Pericardium fibroblast (primary cell): ENCODE measurements around a stretch of chr10.

DNA sequence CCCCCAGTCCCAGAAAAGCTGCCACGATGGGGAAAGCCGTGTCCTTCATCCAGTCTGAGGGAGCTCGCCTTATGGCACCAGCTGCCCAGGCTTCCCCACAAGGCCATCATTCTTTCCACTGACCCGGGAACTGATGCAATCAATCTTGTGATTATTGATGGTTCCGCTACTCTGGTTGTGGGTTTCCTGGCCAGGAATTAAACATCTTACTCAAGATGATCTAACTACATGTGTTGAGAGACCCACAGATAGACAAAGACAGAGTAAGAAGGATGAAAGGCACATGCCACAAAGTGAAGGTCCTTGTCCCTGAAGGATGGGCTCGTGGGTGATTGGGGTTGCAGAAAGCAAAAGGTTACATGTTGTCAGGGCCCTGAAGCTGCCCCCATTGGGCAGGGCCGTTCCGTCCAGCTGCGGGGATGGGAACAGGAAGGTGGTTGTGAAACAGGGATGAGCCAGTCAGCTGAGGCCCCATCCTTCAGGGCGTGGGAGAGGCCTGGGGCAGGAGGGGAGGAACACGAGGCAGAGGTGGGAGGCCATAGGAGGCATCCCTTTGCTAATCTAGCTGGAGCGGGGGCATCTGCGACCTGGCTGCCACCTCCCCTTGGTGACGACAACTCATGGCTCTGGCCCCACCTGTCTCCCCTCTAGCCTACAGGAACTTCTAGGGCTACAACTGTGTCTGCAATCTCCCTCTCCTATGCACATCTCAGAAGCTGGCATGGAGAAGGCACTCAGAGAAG is 127.5 kb downstream of the OAT start:
- RAMPAGE, long total RNA: no peak

GRCh38 chr10:124416614-124417315 is 2.0 kb downstream of the OAT start:
- RAMPAGE, long total RNA: no peak

GRCh38 chr10:124420206-124420752 is 1.6 kb upstream of the OAT start:
- RAMPAGE, long total RNA: no peak

- RAMPAGE, long total RNA: no peak
Observed at GRCh38 chr10:124538683-124539258, 77.1 kb downstream of the LHPP start.

DNA sequence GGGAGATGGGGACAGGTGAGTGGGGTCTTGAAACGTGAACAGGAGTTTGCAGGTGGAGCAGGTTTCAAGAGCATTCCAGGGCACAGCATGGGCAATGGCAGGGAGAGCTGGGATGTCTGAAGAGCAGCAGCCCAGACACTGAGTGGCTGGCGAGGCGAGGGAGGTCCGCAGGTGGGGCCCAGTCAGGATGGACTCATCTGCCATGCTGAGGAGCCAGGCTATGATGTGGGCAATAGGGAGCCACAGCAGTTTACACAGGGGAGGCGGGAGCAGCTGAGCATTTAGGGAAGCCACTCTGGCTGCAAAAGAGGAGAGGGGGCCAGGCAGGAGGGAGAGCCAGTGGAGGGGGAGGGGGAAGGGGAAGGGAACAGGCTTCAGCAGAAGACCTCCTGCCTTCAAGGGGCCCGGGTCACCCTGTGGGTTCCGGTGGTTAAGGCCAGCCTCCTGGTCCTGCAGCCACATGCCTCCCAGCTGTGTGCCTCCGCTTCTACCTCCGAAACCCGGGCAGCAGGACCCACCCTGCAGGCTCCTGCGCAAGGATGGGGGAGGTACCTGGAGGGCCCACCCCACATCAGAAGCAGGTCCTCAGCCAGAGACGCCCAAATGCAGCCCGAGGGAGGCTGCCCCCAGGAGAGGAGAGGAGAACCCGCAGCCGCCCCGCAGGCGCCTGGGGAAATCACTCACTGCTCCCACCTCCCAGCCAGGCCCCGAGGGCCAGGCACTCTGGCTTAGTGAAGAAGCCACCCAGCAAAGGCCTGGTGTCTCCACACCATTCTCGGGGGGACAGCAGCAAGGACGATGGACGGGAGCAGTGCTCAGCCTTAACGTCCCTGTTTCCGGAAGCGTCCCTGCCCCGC is 138.4 kb downstream of the FAM53B start:
- RAMPAGE, long total RNA: no peak

GRCh38 chr10:124612340-124613224 is 131.6 kb downstream of the FAM53B start:
- RAMPAGE, long total RNA: no peak

DNA sequence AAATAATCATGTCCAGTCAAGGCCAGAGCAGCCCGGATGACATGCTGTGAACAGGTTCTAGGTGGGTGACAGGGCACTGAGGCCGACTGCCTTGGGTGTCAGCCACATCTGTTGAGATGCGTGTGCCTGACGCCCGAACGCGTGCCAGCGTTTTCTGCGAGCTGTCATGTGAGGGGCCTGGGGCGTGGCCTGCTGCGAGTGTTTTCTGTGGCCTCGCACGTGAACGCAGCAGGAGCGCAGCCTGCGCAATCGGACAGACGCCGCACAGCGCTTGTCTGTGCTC is 118.3 kb downstream of the FAM53B start:
- RAMPAGE, long total RNA: no peak

GRCh38 chr10:124644765-124645308 is 99.3 kb downstream of the FAM53B start:
- RAMPAGE, long total RNA: no peak

- RAMPAGE, long total RNA: no peak
Observed at GRCh38 chr10:124680410-124681146, 63.6 kb downstream of the FAM53B start.

- RAMPAGE, long total RNA: no peak
Observed at GRCh38 chr10:124740377-124741252, 3.6 kb downstream of the FAM53B start.

DNA sequence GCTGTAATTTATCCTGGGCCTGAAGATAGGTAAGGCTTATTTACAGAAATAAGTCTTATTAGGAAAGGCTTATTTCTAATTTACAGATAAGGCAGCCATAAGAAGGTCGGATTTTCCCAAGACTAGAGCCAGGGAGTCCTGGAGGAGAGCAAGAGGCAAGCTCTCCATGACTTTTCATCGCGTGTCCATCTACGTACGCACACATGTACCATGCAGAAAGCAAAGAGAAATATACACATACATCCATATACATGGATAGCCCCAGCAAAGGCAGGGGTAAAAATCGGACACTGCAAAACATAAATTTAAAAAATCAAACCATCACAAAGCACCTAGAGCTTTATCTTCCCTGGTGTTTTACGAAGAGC is 25.8 kb upstream of the ZRANB1 start:
- RAMPAGE, long total RNA: no peak

GRCh38 chr10:124918182-124918854 is 23.6 kb upstream of the ZRANB1 start:
- RAMPAGE, long total RNA: no peak

DNA sequence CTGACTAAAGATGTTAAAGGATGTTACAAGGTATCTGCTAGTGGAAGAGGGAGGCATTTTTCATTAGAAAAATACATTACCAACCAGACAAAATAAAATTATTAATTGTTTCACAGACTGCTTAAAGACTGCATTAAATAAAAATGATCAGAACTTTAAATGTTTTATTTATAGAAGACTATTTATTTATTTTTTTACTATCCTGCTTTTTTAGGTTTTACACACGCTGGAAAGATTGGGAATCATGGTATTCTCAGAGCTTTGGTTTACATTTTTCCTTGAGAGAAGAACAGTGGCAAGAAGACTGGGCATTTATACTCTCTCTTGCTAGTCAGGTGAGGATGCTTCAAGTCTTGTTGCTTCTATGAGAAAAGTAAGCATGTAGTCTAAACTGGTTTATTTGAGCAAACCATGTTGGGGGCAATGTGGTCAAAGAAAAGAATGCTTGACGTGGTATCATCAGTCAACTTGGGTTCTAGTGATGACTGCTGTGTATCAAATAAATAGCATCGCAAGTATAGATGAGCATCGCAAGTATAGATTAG is 39.6 kb downstream of the ZRANB1 start:
- RAMPAGE, long total RNA: no peak

DNA sequence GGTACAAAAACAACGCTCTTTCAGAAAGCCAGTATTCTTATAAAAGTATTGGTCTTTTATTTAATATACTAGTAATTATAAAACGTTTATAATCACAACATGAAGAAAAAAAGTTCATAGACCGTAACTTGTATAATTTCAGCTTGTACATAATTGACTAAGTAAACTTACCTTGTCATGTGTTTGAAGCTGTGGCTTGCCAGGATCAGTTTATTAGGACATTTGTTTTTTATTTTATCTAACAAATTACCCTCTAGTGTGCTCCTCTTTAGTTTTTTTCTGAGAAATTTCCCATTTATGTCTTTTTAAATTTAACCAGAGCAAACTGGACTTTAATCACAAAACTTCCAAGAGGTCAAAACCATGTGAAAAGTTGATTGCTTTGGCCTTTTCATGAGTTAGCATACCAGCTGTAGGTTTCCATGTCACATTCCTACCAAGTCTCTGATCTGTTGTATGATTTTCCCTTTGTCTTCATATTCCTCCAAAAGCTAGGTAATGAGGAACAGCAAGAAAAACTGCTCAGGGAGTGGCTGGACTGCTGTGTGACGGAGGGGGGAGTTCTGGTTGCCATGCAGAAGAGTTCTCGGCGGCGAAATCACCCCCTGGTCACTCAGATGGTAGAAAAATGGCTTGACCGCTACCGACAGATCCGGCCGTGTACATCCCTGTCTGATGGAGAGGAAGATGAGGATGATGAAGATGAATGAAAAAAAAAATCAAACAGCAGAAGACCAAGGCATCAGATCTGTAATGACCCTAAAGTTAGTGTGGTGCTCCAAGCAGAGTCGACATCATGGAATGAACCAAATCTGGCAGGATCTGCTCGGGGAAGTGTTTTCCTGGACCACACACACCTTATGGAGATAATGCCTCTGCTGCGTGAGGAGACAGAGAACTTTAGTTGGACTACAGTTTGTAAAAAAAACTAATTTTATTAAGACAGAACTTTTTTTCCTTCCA is 42.6 kb downstream of the ZRANB1 start:
- RAMPAGE, long total RNA: no peak

GRCh38 chr10:125000554-125000927 is 27.3 kb downstream of the CTBP2 start:
- RAMPAGE, long total RNA: no peak

GRCh38 chr10:125016328-125017462 is 11.2 kb downstream of the CTBP2 start:
- RAMPAGE, long total RNA: no peak

DNA sequence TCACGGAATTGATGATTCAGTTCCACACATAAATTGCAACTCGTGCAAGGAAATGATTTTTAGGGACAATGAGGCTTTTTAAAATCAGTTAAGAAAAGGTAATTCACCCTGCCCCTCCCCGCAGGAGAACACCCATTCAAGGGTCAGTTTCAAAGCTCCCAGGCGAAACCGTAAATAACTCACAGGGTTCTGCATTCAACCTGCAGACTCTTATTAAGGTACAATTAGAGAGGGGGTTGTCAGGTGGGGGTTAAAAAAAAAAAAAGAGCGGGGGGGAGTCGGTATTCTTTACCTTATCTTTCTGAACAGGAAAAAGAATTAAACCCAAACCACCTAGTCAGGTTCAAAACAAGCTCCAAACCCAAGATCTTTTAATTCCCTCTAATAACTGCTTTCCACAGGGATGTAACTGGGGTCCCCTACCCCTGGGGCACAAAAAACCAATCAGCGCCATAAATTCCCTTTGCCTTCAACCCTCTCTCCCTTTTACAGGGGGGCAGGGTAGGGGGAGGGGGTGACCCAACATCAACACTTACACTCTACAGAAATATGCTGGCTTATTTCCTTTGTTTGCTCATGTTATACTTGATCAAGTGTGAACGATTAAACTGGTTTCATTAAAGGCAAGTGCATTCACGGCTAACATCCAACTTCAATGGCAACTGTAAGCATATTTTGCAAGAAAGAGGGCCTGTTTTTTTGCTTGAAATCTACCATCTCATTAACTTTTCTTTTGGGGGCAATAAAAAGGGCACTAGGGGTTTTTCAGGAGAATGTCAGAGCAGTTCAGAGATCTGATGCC is 129.5 kb upstream of the CTBP2 start:
- RAMPAGE, long total RNA: no peak

GRCh38 chr10:125344429-125345027 is 316.7 kb upstream of the CTBP2 start:
- RAMPAGE, long total RNA: no peak

DNA sequence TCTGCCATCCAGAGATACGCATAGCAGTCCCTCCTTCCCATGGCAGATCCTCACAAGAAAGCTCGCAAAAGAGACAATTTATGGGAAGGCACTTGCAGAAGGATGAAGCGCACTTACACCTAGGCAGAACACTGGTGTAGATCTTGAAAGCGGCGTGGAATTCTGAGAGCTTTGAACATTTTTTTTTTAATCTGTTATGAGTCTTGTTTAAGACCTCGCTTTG is 22.4 kb downstream of the TEX36 start:
- RAMPAGE, long total RNA: no peak

- RAMPAGE, long total RNA: no peak
Observed at GRCh38 chr10:125691174-125691748, 8.3 kb upstream of the TEX36 start.